HT-29 (cell line): Measurements from ENCODE around the gene ATP10B.

DNA sequence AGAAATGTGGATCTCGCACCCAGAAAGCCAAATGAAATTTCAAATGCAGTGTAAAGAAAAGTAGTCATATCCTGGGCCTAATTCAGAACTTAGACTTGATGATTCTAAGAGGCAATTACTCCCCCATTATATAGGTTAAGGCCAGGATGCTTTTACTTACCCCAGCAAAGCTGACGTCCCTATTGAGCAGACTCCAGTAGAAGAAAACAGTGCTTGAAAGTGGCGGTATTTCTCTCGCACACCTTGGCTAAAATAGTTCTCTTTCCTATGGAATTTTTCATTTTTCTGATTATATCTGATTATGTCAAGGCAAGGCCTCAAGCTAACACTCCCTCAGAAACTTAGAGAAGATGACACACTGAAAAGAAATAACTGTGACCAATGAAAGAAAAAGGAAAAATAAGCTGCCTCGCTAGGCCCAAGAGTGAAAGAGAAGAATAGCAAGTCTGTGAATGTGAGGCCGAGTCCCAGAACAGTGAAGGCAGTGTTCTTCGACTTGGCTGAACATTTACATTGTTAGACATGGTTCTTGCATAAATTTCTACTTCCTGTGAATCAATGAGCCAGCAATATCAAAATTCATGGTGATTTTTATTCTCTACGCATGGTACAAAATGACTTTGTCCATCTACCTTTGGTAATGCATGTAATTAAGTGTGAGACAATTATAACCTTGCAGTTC lies at the start of gene ATP10B:
Gene ATP10B, minus strand, starts transcription at position 431 of the 682 bp plus-strand sequence.
- RAMPAGE, long total RNA, result no peak

DNA sequence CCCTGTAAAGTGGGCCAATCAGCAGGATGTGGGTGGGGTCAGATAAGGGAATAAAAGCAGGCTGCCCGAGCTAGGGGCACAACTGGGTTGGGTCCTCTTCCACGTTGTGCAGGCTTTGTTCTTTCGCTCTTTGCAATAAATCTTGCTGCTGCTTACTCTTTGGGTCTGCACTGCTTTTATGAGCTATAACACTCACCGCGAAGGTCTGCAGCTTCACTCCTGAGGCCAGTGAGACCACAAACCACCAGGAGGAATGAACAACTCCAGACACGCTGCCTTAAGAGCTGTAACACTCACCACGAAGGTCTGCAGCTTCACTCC lies 554.1 kb upstream of the CCNG1 start:
- RAMPAGE, long total RNA, result no peak

DNA sequence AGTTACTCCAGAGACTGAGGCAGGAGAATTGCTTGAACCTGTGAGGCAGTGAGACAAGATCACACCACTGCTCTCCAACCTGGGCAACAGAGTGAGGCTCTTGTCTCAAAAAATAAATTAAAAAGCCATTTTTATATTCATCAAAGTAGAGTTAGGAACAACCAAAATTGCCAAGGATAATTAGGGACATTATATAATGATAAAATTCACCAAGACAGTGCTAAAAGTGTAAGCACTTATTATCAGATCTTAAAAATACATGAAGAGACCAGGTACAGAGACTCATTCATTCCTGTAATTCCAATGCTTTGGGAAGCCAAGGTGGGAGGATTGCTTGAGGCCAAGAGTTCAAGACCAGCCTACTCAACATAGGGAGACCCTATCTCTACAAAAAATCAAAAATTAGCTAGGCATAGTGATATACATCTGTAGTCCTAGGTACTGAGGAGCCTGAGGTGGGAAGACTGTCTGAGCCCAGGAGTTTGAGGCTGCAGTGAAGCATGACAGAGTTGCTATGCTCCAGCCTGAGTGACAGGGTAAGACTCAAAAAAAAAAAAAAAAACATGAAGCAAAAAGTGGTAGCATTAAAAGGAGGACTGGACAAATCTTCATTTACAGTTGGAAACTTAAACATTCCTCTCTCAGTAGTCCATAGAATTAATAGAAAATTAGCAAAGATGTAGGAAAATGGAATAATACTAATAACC lies 9.7 kb downstream of the CCNG1 start:
- RAMPAGE, long total RNA, result no peak

DNA sequence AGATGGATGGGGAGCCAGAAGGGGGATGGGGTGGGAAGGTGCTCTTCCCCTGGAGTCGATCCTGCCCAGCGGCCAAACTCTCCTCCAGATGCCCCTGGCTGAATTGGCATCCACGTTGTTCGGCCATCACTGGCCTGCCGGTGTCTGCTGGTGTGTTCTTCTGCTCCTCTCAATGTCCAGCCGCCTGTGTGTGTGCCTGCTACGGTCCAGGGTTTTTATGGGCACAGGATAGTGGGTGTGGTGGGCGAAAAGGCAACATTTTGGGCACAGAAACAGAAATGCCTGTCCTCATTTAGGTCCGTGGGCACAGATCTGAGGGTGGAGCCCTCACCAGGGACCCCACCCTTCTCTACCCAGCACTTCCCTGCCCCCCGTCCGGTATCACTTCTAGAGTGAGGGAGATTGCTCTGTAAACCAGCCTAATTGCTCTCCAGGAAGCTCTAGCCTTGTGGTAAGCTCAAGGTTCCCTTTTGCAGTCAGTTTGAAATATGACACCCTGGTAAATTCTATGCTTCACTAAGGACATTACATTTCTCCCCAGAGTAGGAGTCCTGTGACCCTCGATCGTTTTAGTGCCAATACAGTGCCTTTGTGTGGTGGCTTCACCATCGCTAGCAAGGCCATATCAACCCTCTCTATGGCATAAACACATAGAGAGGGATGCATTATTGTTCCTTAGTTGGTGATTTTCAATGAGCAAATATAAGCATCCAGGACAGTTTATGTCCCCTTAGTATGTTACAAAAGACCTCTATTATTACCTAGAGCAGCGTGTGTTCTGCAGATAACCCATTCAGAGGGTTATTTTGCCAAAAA lies 410.2 kb downstream of the MAT2B start:
- RAMPAGE, long total RNA, result no peak

DNA sequence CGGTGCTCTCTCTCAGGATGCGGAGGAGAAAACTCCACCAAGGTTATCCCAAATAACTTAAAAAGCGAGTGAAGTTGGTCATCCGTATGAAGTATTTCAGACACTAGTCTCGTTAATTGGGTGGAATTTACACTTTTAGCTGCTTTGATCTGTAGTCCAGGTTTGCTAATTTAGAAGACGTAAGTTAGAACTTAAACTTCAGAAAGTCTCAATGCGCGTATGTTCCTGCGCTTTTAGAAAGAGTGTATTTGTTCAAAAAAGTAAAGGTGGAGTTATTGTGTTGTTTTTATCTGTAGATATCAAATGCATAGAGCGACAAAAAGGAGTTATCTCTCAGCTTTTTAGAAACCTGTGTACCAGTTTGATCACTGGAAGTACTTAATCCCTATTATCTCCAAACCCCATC lies 654.0 kb upstream of the TENM2 start:
- RAMPAGE, long total RNA, result no peak

GRCh38 chr5:166489255-166489495 lies 489.7 kb upstream of the TENM2 start:
- RAMPAGE, long total RNA, result no peak

DNA sequence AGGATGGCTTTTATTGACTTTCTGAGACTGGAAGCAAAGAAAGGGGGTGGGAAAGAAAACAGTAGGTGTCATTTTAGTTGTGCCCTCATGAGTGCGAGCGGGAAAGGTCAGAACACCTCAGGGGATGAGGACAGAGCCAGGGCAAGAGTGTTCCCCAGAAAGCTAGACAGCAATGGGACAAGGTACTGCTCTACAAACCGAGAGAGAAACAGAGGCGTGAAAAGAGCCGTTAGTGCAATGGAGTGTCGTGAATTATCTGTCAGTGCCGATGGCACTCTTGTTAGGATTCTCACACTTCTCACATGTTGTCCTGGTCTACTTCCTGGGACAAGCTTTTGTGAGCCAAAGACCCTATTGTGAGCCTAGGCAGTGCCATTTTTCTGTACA lies 356.5 kb upstream of the WWC1 start:
- RAMPAGE, long total RNA, result no peak

- RAMPAGE, long total RNA, result no peak
These were observed 13.9 kb upstream of the WWC1 start for GRCh38 chr5:168277478-168277959.

- RAMPAGE, long total RNA, result no peak
These were observed 859 bp downstream of the WWC1 start for GRCh38 chr5:168292289-168292718.

DNA sequence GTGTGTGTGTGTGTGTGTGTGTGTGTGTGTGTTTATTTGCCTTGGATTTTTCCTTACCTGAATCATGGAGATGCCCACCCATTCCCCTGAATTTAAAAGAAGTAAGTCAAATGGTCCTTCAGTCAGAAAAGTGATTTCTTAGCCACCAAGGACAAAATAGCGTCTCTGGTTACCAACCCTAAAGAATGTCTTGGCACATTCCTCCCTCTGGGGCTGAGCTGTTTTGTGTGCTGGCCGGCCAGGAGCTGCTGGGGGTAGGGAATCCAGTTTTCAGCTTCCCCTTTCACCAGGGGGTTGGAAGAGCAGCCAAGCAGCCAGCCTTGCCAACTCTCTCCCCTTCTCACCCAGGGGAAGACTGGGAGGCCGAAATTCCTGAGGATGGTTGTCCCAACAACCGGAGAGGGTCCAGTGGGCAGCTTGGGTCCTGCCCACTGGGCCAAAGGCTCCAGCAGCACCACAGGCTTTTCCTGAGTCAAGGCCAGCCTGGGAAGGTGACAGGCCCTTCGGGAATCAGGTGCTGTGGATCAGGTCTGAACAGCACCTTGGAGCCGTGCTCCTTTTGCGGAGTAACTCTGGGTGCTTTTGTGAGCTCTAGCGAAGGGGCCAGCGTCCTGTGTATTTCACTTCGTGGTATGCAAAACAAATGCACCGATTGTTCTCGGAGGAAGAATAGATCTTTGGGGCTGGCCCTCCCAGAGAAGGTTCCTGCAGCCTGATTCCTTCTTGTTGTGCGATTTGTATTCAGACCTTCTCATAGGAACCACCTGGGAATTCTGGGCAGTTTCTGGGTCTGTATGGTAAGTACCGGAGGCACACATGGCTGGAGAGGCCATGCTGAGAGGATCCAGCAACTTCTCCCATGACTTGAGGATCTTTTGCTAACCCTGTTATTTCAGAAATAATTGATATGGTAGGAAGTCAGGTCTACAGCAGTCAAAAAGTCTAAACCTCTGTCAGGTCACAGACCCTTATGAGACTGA lies 4.3 kb downstream of the WWC1 start:
- RAMPAGE, long total RNA, result no peak

GRCh38 chr5:168301804-168302478 lies 10.5 kb downstream of the WWC1 start:
- RAMPAGE, long total RNA, result no peak

DNA sequence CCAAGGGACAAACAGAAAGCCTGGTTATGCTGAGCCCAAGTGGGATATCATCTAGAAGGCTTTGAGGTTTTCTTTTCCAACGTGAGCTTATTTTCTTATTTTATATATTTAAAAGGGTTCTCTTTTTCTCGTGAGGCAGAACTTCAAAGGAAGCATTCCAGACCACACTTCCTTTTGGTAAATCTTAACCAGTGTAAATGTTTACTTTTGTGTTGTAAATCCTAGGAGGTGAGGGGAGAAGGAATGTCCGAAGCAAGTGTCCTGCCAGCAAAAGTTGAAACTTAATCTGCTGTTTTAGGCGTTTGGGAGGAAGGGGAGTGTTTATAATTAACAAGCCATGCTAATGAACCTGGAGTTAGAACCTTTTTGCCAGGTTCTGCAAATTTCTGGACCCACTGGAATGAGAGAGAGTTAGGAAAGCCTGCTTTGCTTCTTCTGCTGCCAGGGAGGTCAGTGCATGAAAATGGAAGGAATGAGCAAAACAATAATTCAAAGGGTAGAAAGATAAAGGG lies 37.9 kb downstream of the WWC1 start:
- RAMPAGE, long total RNA, result no peak

- RAMPAGE, long total RNA, result no peak
These were observed 43.3 kb downstream of the WWC1 start for GRCh38 chr5:168334560-168335251.

- RAMPAGE, long total RNA, result no peak
These were observed 82.9 kb downstream of the WWC1 start for GRCh38 chr5:168374215-168374923.

DNA sequence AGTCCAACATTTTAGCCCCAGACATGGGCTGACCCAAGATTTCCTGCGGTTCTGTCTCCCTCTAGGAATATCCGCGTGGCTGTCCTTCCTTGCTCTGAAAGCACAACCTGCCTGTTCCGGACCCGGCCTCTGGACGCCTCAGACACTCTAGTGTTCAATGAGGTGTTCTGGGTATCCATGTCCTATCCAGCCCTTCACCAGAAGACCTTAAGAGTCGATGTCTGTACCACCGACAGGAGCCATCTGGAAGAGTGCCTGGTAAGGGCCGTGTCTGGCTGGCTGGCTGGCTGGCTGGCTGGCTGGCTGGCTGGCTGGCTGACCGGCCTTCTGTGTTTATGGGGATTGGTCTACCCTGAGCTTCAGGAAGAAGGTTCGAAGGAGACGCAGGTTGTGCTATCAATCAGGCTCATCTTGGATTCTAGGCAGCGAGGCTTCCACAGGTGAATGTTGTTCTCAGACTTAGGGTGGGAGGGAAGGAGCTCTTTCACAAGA lies 55.0 kb upstream of the RARS1 start:
- RAMPAGE, long total RNA, result no peak

DNA sequence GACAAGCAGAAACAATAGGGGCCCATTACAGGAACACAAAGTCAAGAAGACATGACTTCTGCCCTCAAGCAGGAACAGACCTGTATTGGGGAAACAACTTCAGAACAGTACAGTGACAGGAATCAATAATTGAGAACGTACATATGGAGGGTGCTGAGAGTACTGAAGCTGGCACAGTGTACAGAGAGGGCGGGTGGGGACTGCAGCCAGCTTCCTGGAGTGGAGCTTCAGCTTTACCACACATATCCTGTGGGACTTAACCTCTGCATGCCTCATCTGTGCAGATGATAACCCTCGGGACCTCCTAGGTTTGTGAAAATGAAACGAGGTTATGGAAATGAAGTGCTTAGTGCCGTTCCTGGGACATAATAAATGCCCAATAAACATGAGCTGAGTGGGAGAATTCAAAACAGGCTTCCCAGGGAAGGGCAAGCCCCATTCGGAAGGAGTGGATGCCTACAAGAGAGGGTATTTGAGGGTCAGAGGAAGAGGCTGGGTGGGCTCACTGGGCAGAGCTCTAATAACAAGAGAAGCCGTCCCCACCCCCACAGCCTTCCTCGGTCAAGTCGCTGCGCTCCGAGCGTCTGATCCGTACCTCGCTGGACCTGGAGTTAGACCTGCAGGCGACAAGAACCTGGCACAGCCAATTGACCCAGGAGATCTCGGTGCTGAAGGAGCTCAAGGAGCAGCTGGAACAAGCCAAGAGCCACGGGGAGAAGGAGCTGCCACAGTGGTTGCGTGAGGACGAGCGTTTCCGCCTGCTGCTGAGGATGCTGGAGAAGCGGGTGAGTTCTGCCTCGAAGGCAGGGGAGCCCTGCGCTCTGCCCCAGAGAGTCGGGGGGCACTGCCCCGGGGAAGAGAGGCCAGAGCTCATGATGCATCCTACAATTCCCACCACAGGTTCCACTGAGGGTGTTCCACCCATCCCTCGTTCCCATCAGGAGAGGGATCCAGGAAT lies 21.8 kb upstream of the RARS1 start:
- RAMPAGE, long total RNA, result no peak

GRCh38 chr5:168565937-168566482 lies 13.2 kb downstream of the PANK3 start:
- RAMPAGE, long total RNA, result no peak

GRCh38 chr5:168590750-168591007 lies 11.5 kb upstream of the PANK3 start:
- RAMPAGE, long total RNA, result no peak

DNA sequence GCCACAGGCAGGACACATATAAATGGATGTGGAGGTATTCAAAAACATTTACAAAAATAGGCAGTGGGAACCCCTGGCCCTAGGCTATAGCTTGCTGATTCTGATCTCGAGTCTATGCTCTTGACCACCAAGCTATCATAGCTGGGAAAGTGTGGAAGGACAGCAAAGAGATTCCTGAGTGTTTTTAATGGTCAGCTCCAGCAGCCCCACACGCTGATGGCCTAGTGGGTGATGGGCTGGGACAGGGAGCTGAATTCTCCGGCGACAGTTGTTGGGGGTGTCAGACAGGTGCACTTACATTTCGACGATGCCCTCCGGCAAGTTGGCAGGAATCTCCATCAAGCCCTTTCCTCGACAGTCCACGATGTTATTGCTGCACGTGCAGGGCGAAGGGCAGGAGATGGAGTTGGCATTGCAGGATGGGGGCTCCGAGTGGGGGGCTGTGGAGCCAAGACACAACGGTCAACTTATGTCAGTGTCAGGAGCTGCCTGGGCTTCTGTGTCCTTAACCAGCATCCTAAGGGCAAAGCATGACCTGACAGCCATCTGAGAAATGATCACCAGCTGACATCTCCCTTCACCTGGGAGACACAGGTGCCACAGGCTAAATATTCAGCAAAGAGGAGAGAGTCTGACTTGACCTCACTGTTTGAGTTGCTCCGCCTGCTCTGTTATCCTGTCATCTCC lies 227.1 kb upstream of the PANK3 start:
- RAMPAGE, long total RNA, result no peak

- RAMPAGE, long total RNA, result no peak
These were observed 239.8 kb upstream of the PANK3 start for GRCh38 chr5:168819059-168819265.